H1 (cell line): ENCODE results near the genes MRPS18C, ARHGAP24, DSPP and IBSP.

GRCh38 chr4:83267299-83267893 lies 17.2 kb downstream of the COQ2 start:
- RRBS, result no CpG with 5 or more reads among the region's 7 CpGs
CAGE:
- cytosol, long polyA plus RNA, result no peak
- long polyA plus RNA, result no peak
- nucleus, long polyA plus RNA, result no peak

DNA sequence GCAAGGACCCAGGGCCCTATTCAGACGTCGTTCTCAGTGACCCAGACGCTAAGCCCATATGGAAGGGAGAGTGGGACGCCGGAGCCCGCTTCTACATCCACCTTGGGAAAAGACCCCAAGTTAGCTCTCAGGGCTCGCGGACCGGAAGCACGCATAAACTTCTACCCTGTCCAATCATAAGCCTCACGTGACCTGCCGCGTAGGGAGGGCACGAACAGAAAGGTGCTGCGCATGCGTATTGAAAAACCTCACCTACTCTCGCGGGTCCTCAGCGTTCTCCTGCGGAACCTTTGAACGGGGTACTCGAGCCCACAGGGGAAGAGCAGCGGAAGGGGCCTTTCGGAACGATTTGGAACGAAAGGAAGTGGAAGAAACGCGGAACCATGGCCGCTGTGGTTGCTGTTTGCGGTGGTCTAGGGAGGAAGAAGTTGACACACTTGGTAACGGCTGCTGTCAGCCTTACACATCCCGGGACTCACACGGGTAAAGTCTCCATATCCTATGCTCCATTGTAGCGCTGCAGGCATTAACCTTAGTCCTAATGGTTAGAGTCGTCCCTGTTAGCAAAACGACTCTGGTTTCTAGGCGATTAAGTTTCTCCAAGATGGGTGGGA lies at the start of gene MRPS18C:
TSS of gene MRPS18C (plus strand) at position 364 of the 614 bp plus-strand sequence.
- RRBS, result 2% methylated on average over 5 of the region's 37 CpGs
CAGE:
- cytosol, long polyA plus RNA, result start-site peak on the plus strand centred at position 337 of the sequence, 107 bp wide, 8,780 reads
- long polyA plus RNA, result start-site peak on the plus strand centred at position 334 of the sequence, 101 bp wide, 7,278 and 4,819 reads in 2 replicates
- nucleus, long polyA plus RNA, result start-site peak on the minus strand centred at position 129 of the sequence, 5 bp wide, 59 reads; start-site peak on the plus strand centred at position 351 of the sequence, 134 bp wide, 5,102 reads

DNA sequence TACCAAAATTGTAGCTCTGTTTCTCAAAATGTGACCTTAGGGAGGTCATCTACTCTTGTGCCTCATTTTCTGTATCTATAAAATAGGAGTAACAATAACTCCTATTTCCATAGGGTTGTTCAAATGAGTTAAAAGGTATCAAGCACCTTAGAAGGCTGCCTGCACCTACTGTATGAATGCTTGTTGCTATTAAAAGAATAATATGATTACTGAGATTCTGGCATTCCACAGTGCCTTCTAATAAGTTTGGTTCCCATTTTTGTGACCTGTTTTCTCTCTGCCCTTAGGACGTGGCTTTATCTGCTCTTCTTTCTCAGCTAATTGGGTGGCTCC lies 1.9 kb downstream of the GPAT3 start:
- RRBS, result no CpG with 5 or more reads among the region's 1 CpG
CAGE:
- cytosol, long polyA plus RNA, result no peak
- long polyA plus RNA, result no peak
- nucleus, long polyA plus RNA, result no peak

GRCh38 chr4:84583391-84584062 lies 600 bp downstream of the CDS1 start:
- RRBS, result 2% methylated on average over 16 of the region's 44 CpGs
CAGE:
- cytosol, long polyA plus RNA, result no peak
- long polyA plus RNA, result no peak
- nucleus, long polyA plus RNA, result no peak

GRCh38 chr4:84937279-84938217 lies 28.9 kb downstream of the WDFY3 start:
- RRBS, result no CpG with 5 or more reads among the region's 6 CpGs
CAGE:
- cytosol, long polyA plus RNA, result no peak
- long polyA plus RNA, result no peak
- nucleus, long polyA plus RNA, result start-site peak on the minus strand at chr4:84937744-84937781, 9 reads

DNA sequence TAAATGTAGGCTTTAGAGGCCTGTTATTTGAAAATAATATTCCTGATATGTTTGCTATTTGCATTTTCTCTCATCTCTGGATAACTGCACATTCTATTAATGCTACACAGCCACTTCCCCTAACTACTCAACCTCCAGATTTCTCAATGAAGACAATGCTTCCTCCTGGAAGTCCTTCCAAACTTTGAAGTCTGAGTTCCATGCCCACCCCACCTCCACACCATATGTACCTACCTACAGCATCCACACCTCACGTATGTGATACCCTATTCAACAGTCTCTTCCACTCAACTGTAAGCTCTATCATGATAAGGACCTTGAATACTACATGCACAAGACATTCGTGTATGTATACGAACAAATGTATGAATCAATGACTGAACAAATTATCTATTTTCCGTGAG lies 6.4 kb downstream of the WDFY3 start:
- RRBS, result no CpG with 5 or more reads among the region's 4 CpGs
CAGE:
- cytosol, long polyA plus RNA, result no peak
- long polyA plus RNA, result no peak
- nucleus, long polyA plus RNA, result no peak

DNA sequence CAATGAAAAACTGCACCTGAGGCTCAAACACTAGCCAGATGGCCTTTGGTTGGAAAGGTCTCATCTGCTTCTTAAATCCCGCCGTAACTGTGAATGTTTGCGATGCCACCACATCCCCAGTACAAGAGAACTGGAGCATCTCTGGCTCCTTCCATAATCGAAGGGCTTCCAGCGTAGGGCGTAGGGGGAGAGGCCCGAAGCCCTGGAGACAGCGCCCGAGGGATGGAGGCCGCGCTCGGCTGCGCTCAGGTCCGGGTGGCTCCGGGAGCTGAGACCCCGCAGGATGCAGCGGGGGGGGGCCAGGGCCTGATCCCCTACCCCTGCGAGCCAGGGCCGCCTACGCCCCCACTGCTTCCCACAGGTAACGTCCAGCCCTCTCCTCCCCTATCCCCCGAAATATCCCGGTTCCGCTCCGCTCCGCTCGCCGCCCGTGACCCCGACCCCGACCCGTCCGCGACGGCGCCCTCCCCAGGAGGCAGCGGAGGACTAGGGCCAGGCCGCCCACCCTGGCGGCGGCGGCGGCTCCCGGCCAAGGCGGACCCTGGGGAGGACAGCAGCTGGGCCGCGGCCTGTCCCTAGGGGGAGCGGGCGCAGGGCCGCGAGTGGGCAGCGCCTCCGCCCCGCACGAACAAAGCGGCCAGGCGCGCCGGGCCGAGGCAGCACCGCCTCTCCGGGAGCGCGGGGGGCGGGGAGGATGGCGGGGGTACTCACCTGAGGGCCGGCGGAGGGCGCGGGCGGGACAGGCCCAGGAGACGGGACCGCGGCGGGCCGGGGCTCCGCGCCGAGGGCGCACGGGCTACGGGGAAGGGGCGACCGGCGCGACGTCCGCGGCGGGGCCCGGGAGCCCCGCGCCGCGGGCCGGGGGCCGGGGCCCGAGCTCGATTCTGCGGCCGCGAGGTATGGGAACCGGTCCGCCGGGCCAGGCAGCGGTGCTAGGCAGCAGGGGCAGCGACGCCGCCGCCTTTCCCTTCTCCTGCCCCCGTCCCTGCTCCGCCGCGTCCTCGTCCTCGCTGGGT lies 684 bp downstream of the WDFY3 start:
- RRBS, result 2% methylated on average over 30 of the region's 115 CpGs
CAGE:
- cytosol, long polyA plus RNA, result no peak
- long polyA plus RNA, result no peak
- nucleus, long polyA plus RNA, result no peak

GRCh38 chr4:85474589-85475926 lies at the start of gene ARHGAP24:
Gene ARHGAP24 (plus strand): TSS chr4:85475150.
- RRBS, result no CpG with 5 or more reads among the region's 63 CpGs
CAGE:
- cytosol, long polyA plus RNA, result no peak
- long polyA plus RNA, result no peak
- nucleus, long polyA plus RNA, result start-site peak on the plus strand at chr4:85475108-85475118, 5 reads

DNA sequence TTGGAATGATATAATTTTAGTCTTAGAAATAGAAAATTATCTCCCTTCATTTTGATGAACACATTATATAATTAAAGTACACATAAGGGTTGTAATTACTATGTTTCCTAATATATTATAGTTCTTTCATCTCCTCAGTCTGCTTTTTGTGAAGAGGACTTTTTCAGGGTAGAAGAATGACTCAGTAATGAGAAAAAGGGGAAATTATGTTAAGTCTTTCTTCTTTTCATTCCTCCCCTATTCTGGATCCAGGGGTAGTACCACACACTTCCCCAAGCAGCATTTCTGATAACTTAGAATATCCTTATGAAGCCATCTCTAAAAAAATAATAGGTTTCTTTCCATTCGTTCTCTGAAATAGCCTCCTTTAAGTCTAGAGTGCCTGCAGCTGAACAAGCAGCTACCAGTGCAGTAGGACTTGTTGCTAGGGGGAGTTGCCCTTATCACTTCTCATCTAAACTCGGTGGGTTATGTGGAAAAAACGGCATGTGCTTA lies 184.7 kb downstream of the ARHGAP24 start:
- RRBS, result no CpG with 5 or more reads among the region's 3 CpGs
CAGE:
- cytosol, long polyA plus RNA, result no peak
- long polyA plus RNA, result no peak
- nucleus, long polyA plus RNA, result no peak

DNA sequence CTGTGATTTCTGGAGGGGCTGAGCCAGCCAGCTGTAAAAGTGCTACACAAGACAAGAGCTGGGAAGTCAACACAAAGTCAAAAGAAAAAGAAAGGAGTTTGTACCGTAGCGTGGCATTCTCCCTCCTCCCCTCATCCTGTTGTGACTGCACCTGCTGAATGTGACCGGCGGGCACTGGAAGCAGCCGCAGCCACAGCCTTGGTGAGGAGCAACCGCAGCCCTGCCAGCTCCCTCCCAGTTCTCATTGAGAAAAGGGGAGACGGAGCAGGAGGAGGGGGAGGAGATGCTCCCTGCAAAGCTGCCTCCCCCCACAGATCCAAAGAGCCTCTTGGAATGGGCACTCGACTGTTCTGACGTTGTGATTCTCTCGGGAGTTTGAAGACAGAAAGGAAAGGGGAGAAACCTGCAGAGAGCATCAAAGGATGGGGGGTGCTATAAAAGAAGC lies 429.9 kb downstream of the MAPK10 start:
- RRBS, result no CpG with 5 or more reads among the region's 10 CpGs
CAGE:
- cytosol, long polyA plus RNA, result no peak
- long polyA plus RNA, result no peak
- nucleus, long polyA plus RNA, result no peak

GRCh38 chr4:86000260-86000630 lies 359.6 kb downstream of the MAPK10 start:
- RRBS, result no CpG with 5 or more reads among the region's 6 CpGs
CAGE:
- cytosol, long polyA plus RNA, result no peak
- long polyA plus RNA, result no peak
- nucleus, long polyA plus RNA, result no peak

- RRBS, result no CpG with 5 or more reads among the region's 4 CpGs
CAGE:
- cytosol, long polyA plus RNA, result no peak
- long polyA plus RNA, result no peak
- nucleus, long polyA plus RNA, result no peak
These were observed 8.0 kb upstream of the PTPN13 start for GRCh38 chr4:86586009-86586627.

DNA sequence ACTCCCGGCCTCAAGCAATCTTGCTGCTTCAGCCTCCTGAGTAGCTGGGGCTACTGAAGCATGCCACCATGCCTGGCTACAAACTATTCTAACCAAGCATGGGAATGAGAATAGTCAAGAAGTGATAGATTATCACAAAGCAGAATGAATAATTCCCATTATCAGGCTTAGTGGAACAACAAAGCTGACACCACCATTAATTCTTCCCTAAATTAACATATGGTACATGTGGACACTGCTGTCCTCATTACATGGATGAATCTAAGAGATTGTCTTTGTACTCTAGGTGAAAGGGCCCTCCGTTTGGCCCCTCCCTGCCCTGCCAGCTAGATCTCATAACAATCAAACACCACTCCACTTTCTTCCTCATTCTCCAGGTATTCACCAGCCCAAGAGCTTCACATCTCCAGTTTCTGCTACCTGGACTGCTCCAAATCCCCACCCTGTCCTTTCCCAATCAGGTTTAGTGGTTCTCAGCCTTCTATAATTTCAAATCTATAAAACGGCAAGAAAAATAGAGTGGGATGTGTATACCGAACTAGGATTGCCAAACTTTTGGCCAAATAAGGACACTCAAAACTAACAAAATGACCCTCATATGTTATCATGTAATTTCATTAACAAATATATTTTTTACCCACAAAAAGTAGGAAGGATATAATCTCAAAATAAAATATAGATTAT lies 3.7 kb downstream of the HSD17B11 start:
- RRBS, result no CpG with 5 or more reads among the region's 4 CpGs
CAGE:
- cytosol, long polyA plus RNA, result no peak
- long polyA plus RNA, result no peak
- nucleus, long polyA plus RNA, result no peak

DNA sequence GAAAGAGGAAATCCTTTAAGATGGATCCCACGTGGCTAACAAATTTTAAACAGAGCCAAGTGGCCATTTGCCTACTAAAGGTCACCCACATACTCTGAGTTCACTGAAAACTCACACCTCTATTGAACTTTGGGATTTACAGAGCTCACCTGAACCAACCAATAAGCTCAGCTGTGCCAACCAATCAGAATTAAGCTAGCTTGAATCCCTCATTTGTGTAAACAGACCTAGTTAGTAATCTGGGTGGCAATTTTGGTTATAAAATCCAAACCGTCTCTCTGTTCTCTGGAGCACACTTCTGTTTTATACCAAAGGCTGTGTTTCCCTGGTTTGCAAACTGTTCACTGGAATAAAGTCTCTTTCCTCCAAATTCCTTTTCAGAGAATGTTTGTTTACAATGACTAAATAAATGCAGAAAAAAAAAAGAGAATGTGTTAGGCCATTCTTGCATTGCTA lies 5.3 kb upstream of the NUDT9 start:
- RRBS, result no CpG with 5 or more reads among the region's 2 CpGs
CAGE:
- cytosol, long polyA plus RNA, result no peak
- long polyA plus RNA, result no peak
- nucleus, long polyA plus RNA, result no peak

DNA sequence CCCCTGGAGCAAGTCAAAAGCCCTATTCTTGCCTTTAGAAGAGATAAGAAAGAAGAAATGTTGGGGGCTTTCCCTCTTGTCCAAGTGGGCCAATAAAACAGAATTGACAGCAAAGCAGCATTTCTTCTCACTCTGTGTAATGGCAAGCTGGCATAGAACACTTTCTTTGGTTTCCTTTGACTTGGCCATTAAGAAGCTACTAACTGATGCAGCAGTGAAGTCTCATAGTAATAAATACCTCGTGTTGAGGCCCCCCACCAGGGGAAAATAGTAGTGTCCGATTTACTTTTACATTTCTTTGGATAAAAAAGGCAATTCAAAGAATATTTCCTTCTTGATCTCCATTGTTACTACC lies 3.2 kb downstream of the SPARCL1 start:
- RRBS, result no CpG with 5 or more reads among the region's 2 CpGs
CAGE:
- cytosol, long polyA plus RNA, result no peak
- long polyA plus RNA, result no peak
- nucleus, long polyA plus RNA, result no peak

GRCh38 chr4:87529799-87530249 lies 648 bp upstream of the SPARCL1 start:
- RRBS, result no CpG with 5 or more reads among the region's 4 CpGs
CAGE:
- cytosol, long polyA plus RNA, result no peak
- long polyA plus RNA, result no peak
- nucleus, long polyA plus RNA, result no peak

- RRBS, result no CpG with 5 or more reads among the region's 5 CpGs
CAGE:
- cytosol, long polyA plus RNA, result no peak
- long polyA plus RNA, result no peak
- nucleus, long polyA plus RNA, result no peak
These were observed at the start of gene DSPP for GRCh38 chr4:87608277-87608753. Gene DSPP (plus strand): TSS chr4:87608529.

DNA sequence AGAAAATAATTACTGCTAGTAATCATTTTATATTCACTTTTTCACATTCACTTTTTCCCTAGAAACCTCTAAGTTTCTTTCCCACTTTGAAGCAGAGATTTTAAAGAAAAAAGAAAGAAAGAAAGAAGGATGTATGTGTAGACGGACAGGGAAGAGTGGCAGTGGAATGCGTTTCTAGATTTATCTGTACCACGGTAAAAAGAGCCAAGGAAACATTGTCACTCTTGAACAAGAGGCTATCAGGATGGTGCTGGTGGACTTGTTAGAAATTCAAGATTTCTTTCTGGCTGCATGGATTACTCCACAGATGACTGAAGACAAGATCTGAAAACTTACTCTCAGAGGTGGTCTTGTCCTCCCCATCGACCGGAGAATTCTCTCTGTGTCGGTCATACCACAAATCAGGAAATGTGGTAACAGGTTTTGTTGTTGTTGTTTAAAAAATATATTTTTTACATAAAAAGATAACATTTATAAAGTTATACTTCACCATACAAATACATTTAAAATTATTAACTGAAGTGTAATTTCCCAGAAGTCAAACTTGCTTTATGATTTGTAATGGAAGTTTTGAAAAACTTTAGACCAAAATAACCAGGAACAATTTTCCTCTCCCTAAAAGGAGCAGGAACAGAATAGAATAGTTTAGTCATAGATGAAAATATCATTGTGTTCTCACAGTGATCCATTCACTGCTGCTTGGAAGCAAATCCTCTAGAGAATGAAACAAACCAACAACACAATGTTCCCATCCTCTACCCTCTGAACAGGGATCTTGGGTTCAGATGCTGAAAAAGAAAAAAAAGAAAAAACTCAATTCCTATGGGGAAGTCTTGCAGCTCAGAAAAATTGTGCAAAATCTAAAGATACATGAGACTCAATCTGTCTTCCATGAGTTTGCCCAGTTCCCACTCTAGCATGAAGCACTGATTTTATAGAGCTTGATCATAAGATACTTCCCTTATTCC lies 11.9 kb downstream of the DSPP start:
- RRBS, result no CpG with 5 or more reads among the region's 6 CpGs
CAGE:
- cytosol, long polyA plus RNA, result no peak
- long polyA plus RNA, result no peak
- nucleus, long polyA plus RNA, result no peak

GRCh38 chr4:87799323-87799817 lies at the start of gene IBSP:
Gene IBSP (plus strand): TSS chr4:87799554.
- RRBS, result no CpG with 5 or more reads among the region's 3 CpGs
CAGE:
- cytosol, long polyA plus RNA, result no peak
- long polyA plus RNA, result no peak
- nucleus, long polyA plus RNA, result no peak

DNA sequence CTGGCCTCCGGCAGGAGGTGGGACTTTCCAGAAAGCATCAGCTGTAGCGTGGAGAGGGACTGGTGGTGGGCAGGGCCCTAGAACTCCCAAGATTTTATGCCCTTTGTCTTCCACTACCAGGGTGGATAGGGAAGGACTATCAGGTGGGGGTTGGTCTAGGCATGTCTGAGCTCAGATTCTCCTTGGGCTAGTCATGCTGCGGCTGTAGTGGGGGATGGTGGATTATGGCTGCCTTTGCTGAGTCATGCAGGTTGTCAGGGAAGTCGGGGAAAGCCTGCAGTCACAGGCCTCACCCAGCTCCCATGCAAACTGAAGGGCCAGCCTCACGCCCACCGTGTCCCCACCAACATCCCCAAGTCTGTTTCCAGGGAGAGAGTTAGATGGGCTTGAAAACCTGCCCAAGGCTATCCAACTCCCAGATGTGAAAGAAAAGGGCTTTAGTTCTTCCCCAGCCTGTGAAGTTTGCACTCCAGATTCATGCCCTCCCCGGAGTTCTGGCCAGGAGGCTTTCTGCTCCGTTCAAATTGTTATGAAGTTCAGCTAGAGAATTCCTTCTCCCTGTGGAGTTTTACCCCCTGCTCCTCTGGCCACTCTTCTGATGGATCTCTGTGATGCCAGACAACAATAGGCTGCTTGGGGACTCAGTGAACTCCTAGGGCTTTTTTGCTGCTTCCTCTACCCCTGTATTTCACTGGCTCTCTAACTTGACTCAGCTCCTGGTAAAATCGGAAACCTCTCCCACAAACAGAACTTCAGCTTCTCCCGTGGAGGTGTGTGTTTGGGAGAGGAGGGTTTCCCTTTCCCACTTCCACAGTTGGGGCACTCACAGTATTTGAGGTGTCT lies 13.3 kb upstream of the MEPE start:
- RRBS, result no CpG with 5 or more reads among the region's 10 CpGs
CAGE:
- cytosol, long polyA plus RNA, result no peak
- long polyA plus RNA, result no peak
- nucleus, long polyA plus RNA, result no peak